Gastroesophageal sphincter (tissue), 4 donors: ENCODE measurements around a stretch of chr6.

DNA sequence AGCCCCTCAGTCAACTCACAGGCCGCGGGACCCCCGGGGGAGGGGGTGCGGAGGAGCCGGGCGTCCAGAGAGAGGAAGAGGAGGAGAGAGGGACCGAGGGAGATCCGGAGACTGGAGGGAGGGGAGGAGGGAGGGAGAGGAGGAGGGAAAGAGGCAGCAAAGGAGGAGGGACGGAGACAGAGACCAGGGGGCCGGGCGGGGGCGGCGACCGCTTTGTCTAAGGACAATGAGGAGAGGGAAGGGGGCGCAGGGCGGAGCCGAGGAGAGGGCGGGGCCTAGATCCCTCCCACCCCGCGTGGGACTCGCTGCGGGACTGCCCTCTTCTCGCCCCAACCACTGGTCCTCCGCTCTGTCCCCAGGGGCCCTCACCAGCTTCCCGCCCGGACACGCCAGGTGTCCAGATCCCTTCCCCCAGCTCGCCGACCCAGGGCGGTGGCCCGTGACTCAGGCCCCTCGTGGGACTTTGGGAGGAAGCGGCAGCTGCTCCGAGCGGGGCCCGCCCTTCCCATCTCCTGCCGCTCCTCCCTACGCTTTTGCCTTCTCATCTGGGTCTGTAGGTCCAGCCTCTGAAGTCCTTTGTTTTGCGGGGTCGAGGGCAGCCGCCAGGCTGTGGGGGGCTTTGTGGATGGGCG, 766 bp upstream of the PPP1R18 start:
- PRO-cap = bidirectional peak, plus-strand start at position 571 of the sequence, minus-strand start at position 113 of the sequence
- RAMPAGE, long total RNA, 4 experiments = start-site peak on the minus strand in 3 of 4 experiments, centred at positions 89 to 107 of the sequence, 20 to 208 reads per replicate

GRCh38 chr6:30724991-30725722, 5.0 kb downstream of the TUBB start:
- PRO-cap = no peak
- RAMPAGE, long total RNA, 4 experiments = no peak in any of the 4 experiments

DNA sequence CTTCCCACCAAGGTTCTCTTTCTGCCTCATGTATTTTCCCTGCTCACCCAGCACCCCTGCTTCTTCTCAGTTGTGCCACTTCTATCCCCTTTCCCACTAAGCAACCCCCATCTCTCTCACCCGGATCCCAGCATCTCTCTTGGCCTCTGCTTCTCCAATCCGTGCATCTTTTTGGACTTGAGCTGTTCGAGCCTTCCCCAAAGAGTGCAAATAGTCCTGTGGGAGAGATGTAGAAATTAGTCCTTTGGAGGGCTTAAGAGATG, 2.2 kb downstream of the FLOT1 start:
- PRO-cap = no peak
- RAMPAGE, long total RNA, 4 experiments = no peak in any of the 4 experiments

DNA sequence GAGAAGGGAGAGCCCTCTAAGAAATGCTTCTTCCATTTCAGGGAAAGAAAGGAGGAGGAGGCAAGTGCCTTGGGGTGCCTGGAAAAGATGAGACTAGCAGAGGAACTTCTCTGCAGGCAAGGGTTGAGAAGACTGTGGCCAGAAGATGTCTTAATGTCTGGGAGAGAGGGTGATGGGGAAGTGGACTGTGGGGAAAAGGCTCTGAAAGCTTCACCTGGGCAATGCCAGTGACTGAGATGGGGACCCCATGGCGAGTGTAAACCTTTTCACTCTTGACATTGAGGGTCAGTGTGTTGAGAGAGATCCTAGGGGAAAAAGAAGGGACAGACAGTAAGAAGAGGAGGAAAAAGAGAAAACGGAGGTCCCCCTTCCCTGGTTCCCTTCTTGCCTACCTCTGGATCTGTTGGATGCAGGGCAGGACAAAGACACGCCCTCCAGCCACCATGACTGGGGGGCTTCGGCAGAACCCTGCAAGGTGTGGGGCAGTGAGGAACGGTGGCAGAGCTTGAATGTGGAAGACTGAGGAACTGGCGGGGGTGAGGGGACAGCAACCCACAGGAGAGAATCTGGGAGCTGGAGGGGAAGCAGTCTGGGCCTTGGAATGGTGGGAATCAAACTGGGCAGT, 975 bp downstream of the FLOT1 start:
- PRO-cap = no peak
- RAMPAGE, long total RNA, 4 experiments = no peak in any of the 4 experiments

DNA sequence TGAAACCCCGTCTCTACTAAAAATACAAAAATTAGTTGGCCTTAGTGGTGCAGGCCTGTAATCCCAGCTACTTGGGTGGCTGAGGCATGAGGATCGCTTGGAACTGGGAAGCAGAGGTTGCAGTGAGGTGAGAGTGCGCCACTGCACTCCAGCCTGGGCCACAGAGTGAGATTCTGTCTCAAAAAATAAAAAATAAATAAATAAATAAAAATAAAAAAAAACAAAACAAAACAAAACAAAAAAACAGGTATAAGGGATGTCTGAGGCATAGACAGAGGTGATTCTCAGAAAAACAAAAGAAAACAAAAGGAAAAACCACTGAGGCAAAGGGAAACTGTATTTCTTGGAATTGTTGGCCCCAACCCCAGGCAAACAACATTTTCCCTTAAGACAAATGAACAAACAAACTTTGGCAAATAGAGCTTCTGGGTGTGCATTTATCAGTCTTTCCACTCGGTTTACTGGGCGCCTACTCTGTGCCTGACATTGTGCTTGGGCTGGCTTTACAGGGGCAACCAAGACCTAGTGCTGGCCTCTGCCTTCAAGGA, 33.5 kb upstream of the IER3 start:
- PRO-cap = no peak
- RAMPAGE, long total RNA, 4 experiments = no peak in any of the 4 experiments

DNA sequence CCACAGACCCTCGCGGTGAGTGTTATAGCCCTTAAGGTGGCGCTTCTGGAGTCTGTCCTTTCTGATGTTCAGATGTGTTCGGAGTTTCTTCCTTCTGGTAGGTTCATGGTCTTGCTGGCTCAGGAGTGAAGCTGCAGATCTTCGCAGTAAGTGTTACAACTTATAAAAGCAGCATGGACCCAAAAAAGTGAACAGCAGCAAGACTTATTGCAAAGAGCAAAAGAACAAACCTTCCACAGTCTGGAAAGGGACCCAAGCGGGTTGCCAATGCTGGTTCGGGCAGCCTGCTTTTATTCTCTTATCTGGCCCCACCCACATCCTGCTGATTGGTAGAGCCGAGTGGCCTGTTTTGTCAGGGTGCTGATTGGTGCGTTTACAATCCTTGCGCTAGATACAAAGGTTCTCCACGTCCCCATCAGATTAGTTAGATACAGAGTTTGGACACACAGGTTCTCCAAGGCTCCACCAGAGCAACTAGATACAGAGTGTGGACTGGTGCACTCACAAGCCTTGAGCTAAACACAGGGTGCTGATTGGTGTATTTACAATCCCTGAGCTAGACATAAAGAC, 62.5 kb upstream of the IER3 start:
- PRO-cap = no peak
- RAMPAGE, long total RNA, 4 experiments = no peak in any of the 4 experiments

DNA sequence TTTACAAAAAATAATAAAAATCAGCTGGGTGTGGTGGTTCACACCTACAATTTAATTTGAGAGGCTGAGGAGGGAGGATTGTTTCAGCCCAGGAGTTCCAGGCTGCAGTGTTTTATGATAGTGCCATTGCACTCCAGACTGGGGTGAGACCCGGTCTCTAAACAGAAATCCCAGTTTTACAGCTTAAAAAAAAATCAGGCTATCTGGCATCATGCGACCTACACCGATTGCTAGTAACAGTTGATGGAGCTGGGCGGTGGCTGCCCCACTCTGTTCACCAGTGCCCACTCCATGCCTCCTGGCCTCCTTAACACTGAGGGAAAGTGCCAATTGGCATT, 64.9 kb upstream of the IER3 start:
- PRO-cap = no peak
- RAMPAGE, long total RNA, 4 experiments = no peak in any of the 4 experiments

GRCh38 chr6:30952960-30953418, 12.2 kb downstream of the MUCL3 start:
- PRO-cap = no peak
- RAMPAGE, long total RNA, 4 experiments = no peak in any of the 4 experiments

DNA sequence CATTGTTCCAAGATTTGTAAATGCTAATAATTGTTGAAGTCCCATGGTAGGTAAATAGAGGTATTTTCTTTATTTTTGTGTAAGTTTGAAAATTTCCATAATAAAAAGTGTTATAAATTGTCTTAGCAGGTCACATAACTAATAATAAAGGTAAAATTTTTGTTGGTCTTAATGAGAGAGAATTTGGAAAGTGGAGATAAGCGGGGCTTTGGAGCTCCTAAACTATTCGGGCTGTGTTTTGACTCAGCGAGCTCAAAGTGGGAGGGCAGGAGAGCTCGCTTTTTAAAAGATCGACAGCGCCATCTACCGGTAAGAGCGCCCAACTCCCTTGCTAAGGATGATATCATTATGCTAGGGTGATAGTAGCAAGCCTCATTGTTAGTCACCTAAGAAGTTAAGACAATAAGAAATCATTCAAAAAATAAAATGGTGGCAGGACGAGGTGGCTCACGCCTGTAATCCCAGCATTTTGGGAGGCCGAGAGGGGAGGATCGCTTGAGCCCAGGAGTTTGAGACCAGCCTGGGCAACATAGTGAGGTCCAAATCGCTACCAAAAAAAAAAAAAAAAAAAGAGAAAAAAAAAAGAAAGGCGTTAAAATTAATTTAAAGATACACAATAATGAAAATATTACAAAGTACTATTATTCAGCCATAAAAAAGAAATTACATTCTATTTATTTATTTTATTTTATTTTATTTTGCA, 24.8 kb downstream of the C6orf15 start:
- PRO-cap = no peak
- RAMPAGE, long total RNA, 4 experiments = no peak in any of the 4 experiments

GRCh38 chr6:31156512-31157436, 828 bp downstream of the CCHCR1 start:
- PRO-cap = no peak
- RAMPAGE, long total RNA, 4 experiments = no peak in any of the 4 experiments

- PRO-cap = no peak
- RAMPAGE, long total RNA, 4 experiments = no peak in any of the 4 experiments
Observed at GRCh38 chr6:31164892-31165735, 5.4 kb downstream of the POU5F1 start.

- PRO-cap = no peak
- RAMPAGE, long total RNA, 4 experiments = no peak in any of the 4 experiments
Observed at GRCh38 chr6:31269409-31270233, 2.3 kb downstream of the HLA-C start.

- PRO-cap = unidirectional peak, minus-strand start at chr6:31273083
- RAMPAGE, long total RNA, 4 experiments = no peak in any of the 4 experiments
Observed at GRCh38 chr6:31272499-31273357, 836 bp upstream of the HLA-C start.

DNA sequence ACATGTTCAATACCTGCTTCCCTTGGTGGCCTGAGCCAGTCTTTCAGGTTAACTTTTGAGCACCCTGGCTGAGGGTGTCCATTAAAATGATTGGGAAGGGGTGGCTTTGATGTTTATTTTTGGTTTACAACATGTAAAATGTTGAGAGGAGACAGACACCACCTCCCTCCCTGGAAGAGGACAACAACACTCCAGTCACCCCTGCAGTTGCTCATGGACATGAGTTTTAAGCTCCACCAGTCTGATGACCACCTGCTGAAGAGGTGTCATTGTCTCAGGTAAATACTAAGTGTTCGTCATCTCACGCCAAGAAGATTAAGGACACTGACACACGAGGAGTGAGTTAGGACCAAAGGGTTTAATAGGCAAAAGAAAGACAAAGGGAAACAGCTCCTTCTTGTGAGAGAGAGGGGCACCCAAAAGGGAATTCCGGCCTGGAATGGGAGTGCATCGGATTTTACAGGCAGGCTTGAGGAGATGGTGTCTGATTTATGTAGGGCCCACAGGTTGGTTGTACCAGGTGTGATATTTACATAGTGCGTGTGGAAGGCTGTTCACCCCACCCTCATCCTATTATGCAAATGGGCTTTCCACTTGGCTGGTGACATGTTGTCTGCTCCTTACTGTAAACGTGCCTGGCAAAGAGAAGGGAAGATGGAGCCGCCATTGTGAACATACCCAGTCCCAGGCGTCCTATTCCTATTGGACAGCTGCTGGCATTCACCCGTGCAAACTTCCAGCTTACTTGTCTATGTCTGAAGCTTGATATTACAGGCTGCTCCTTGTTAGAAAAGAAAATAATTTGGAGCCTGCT, 6.6 kb downstream of the HLA-B start:
- PRO-cap = no peak
- RAMPAGE, long total RNA, 4 experiments = no peak in any of the 4 experiments

- PRO-cap = no peak
- RAMPAGE, long total RNA, 4 experiments = no peak in any of the 4 experiments
Observed at GRCh38 chr6:31350991-31351640, 5.9 kb downstream of the HLA-B start.

- PRO-cap = no peak
- RAMPAGE, long total RNA, 4 experiments = no peak in any of the 4 experiments
Observed at GRCh38 chr6:31354343-31355075, 2.5 kb downstream of the HLA-B start.

- PRO-cap = bidirectional peak, plus-strand start at chr6:31356539, minus-strand start at chr6:31356522
- RAMPAGE, long total RNA, 4 experiments = start-site peak on the minus strand in 1 of 4 experiments, at chr6:31356356-31356422 at its widest, 97 reads per replicate
Observed at GRCh38 chr6:31356030-31356562, 883 bp downstream of the HLA-B start.

GRCh38 chr6:31399875-31400512, 3.4 kb upstream of the MICA start:
- PRO-cap = bidirectional peak, plus-strand start at chr6:31400062, minus-strand start at chr6:31399958
- RAMPAGE, long total RNA, 4 experiments = no peak in any of the 4 experiments

GRCh38 chr6:31400956-31402020, 2.1 kb upstream of the MICA start:
- PRO-cap = unidirectional peak, minus-strand start at chr6:31401563
- RAMPAGE, long total RNA, 4 experiments = no peak in any of the 4 experiments

- PRO-cap = no peak
- RAMPAGE, long total RNA, 4 experiments = no peak in any of the 4 experiments
Observed at GRCh38 chr6:31469892-31470884, 27.8 kb upstream of the MICB start.